Measurements from ENCODE around the gene SLC35B2.

DNA sequence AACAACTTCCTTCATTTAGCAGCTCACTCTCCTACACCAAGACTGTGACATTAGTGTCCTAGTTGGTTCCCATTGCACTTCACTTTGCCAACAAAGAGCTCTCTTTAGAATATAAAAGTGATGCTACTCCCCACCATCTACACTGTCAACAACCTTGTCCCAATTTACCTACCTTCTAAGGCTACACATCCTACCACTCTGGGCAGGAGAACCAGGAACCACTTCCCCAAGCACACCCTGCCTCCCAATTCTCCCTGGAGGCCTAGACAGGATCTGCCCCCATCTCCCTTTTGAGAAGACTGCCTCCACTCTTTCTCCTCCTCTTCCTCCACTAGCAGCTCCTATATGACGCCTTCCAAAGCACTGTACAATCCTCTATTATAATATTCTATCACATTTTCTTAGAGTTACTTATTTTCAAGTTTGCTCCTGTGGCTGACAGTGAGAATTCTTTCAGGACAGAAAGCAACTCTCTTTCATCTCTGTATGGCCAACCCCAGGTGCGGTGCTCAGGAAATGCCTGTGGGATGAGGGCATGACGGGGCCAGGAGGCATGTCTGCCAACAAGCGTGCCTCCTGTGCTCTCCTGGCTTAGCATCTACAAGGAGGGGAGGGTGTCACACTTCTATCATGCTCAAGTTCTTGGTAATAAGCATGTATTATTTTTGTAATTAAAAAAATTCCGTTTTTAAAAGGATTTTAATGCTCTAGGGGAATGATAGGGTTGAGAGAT, 11.6 kb downstream of the MRPL14 start:
- PRO-cap: no peak

- PRO-cap: no peak
Measured at GRCh38 chr6:44136251-44136642, 8.9 kb downstream of the TMEM63B start.

GRCh38 chr6:44177078-44177582, 18.5 kb downstream of the CAPN11 start:
- PRO-cap: no peak

- PRO-cap: no peak
Measured at GRCh38 chr6:44229173-44230002, 6.0 kb downstream of the SLC29A1 start.

- PRO-cap: no peak
Measured at GRCh38 chr6:44233545-44234384, 10.4 kb downstream of the SLC29A1 start.

DNA sequence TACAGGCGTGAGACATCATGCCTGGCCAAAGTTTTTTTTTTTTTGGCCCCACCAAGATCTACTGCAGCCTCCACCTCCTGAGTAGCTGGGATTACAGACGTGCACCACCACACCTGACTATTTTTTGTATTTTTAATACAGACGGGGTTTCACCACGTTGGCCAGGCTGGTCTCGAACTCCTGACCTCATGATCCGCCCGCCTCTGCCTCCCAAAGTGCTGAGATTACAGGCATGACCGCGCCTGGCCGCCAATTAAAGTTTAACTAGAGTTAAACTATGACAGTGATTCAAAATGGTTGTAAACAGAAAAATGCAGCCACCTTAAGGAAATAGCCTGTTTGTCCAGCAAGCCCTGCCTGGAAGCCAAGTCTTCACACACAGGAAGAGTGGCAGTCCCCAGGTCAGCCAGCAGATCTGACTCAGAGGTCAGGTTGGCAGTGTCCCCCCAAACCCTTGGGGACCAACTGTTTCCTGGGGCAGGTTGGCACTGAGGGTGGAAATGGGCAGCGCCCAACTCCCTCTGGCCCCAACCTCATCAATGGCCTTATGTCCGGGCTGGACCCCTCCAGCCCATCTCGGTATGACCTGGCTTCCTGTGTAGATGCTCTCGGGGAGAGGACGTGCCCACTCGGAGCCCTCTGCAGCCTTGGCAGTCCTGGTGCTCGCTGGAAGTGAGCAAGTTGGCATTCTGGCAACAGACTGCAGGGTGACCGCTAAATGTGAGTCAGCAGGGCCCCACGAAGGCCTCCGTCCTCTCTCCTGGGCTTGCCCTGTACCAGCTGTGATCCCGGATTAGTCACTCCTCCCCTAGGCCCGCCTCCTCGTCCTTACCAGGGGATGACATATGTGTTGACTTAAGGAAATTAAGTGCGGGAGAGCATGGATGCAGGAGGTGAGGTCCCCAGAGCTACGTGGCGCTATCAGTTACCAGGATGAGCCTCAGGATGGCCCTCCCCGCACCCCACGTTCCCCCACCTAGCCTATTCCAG, 9.7 kb upstream of the HSP90AB1 start:
- PRO-cap: bidirectional peak, plus-strand start at position 867 of the sequence, minus-strand start at position 674 of the sequence

DNA sequence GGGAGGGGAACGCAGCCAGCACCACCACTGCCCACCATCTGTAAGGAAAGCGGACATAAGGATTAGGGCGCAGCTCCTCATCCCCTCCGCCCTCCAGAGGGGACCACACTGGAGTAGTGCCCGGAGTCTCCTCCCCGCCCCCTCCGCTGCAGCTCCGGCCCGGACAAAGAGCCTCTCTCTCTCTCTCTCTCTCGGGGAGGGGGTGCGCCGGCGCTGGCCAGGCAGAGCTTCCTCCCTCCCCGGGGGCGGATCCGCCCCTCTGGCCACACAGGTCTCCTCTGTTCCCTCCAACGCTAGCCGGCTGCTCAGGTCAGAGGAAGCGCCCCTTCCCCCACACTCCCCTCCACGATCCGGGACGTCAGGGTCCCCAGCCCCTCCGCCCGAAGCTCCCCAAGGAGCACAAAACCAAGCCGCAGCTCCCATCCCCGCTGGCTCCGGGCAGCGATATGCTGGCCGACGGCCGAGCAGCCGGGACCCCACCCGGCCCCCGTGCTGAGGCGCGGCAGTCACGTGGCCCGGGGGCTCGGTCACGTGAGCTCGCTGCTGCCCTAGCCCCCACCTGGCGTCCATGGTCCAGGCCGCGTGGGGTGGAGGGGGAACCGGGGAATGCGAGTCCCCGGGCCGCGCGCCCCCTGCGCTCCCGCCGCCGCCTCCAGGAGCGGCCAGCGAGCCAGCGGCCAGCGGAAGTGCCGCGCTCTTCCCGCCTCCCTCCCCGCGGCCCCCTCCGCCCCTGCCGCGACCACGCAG, at the start of gene SLC35B2:
Gene SLC35B2 (minus strand): TSS at position 688 of the 747 bp plus-strand sequence.
- PRO-cap: bidirectional peak, plus-strand start outside the sequence, minus-strand start at position 664 of the sequence

GRCh38 chr6:44258022-44258216, 591 bp upstream of the SLC35B2 start:
- PRO-cap: no peak

- PRO-cap: no peak
Measured at GRCh38 chr6:44262470-44262872, 2.9 kb downstream of the NFKBIE start.

DNA sequence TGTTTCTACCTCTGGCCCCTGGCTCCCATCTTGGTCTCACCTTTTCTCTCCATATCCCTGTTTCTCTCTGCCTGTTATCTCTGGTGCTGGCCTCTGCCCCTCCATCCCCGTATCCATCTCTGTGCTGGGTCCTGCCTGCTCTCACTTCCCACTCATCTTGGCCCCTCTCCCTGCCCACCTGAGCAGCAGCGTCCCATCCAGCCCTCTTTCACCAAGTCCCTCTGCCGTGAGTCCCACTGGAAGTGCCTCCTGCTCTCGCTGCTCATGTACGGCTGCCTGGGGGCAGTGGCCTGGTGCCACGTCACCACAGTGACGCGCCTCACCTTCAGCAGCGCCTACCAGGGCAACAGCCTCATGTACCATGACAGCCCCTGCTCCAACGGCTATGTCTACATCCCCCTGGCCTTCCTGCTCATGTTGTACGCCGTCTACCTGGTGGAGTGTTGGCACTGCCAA, 2.7 kb downstream of the TMEM151B start:
- PRO-cap: no peak

- PRO-cap: no peak
Measured at GRCh38 chr6:44297027-44297521, 424 bp downstream of the TCTE1 start.

GRCh38 chr6:44304741-44305163, 7.3 kb upstream of the TCTE1 start:
- PRO-cap: no peak

DNA sequence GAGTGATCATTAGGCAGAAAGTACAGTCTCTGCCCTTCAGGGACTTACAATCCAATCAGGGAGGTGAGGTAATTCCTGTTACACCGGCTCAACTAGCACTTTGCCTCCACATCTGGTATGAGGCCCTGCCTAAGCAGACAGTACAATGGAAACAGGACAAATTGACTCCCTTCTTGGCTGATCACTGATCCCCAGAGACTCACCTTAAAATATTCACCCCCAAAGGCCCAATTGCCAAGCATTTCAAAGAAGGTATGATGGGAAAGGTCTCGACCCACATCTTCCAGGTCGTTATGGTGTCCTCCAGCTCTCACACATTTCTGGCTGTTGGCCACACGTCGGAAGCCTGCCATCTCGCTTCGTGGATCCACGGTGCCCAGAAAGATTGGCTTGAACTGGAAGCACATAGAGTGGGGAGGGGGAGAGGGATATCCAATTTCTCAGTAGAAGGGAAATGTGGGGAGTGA, 1.2 kb downstream of the AARS2 start:
- PRO-cap: no peak

- PRO-cap: no peak
Measured at GRCh38 chr6:44555104-44555586, 167.6 kb downstream of the CDC5L start.

- PRO-cap: no peak
Measured at GRCh38 chr6:44704988-44705381, 317.5 kb downstream of the CDC5L start.

DNA sequence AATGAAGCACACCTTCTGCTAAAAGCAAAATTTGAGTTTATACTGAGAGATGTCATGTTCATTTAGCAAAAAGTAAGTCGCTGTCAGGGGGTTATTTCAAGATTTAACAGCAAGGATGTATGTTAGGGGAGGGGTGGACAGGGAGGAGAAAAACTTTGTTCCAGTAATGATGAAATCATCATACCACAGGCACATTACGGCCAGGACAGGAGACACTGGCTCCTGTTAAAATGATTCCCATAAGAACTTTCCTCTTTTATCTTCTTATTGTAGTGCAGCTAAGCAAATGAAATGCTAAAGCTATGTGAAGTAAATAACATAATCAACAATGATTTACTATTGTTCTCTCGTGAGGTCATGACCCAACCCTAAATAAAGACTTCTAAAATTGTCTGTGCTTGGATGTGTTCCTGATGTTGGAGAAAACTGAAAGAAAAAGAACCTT, 59.5 kb upstream of the SUPT3H start:
- PRO-cap: no peak

DNA sequence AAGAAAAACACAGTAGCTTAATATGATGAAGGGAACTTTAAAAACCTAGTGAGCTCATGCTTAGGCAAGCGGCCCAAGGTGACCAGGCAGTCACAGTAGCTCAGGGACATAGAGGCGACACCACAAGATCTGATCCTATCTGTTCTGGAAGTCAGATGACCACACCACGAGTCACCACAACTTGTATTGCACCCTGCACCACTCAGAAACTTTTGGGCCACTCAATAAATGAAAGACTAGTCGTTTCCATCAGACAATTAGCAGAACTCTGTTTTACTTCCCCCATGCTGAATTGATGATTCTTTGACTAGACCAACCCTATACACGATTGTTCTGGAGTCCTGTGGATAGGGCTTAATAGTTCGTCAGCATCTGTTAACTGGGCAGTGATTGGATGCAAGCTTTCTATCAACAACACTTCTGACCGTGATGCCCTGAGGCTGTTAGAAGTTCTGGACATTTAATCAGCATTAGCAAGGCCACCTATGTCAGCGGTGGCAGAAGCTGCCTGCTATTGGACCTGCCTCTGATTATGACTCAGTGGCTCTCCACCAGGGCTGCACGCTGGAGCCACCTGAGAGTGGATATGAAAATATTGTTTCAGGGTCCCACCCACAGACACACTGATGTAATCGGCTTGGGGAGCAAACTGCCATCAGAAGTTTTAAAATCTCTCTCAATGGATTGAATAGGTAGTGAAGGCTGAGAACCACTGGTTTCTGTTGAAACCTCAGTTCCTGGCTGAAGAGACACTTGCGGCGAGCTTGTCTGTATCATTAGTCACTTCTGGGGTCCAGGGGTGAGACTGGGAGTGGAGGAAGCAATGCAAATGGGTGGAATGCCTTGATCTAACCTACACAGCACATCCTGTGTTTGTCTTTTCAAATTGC, 4.6 kb downstream of the CLIC5 start:
- PRO-cap: no peak

GRCh38 chr6:46013713-46014348, 1.8 kb downstream of the CLIC5 start:
- PRO-cap: no peak

DNA sequence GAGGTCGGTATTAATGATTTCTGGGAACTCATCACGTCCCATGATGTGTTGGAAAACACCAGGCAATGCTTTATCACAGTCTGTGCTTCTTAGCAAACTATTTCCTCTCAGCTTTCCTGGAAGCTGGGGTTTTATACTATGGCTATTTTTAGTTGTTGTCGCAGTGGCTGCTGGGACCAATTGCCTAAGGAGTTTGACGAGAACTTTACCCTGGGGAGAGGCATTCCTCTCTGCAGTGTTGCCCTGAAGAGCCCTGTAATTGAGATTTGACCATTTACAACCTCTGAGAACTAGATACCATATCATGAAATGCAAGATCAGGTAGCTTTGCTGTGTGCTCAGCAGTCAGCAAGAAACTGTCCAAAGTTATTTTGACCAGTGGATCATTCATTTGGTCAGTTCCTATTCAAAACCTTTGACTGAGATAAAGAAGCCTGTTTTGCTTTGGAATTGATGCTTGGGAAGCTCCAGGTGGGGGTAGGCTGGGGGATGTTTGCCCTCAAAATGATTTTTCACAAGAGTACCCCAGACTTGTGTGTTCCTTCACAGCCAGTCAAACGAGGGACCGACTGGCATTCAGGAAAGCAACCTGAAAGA, 38.0 kb upstream of the CLIC5 start:
- PRO-cap: no peak

DNA sequence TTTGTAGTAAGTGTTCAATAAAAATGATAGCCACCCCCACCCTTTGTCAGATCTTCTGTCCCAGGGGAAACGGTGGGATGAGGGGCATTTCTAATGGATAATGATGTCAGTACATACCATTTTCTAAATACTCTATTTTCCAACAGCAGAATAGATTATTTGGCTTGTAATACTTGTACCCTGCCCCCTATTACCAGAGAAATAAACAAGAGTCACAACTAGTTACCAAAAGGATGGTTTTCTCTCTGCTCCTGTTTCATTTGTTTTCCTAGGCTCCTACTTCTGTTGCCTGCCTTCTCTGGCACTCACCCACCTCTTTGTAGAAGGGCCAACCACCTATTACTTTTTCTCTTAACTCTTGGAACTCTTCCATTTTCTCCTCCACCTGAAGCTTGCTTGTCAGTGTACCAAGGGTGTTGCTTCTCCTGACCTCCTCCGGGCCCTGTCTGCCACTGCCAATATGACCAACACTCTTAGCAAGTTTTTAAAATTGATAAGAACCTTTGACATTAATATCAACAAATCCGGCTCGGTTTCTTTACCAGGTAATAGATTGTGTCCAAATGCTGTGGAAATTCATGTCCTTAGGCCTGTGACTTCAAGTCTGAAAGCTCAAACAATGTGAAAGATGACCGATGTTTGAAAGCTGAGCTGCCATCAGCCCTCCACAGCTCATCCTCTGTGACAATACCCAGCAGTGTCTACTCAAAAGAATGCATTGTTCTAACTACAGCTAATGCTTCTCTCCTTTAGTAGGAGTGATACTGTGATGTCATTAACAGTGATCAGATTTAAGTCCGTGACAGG, 97.6 kb downstream of the RCAN2 start:
- PRO-cap: no peak